Thoracic aorta (tissue), 1 donor: ENCODE data around the gene TMEM240.

DNA sequence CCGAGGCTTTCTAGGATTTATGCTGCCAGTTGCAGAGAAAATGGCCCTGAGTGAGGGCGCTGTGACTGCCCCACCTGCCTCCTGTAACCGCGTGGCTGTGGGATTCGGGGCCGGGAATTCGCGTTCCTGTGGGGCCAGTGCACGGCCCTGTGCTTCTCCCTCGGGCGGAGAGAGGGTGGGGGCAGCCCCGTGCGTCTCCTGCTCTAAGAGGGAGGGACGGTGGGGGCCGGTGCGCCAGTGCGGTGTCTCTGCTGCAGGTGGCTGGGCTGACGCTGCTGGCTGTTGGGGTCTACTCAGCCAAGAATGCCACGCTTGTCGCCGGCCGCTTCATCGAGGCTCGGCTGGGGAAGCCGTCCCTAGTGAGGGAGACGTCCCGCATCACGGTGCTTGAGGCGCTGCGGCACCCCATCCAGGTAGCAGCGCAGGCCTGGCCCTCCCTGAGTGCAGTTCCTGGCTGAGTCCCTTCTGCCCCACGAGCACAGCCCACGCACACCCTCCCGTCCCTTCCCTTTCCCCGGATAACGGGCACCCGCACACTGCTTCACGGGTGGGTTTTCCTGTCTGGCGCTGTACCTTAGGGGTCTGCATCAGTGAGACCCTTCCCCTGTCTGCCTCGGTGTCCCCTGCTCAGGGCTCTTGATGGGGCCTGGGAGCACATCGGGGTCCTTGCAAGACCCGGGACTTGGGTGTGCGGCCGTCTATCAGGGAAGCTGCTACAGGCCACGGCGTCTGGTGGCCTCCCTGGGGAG lies 10.7 kb downstream of the ATAD3A start:
- RAMPAGE, long total RNA: no peak

GRCh38 chr1:1540533-1541374 lies at the start of gene TMEM240:
TSS of gene TMEM240 (minus strand) at chr1:1540624.
- RAMPAGE, long total RNA: no peak

DNA sequence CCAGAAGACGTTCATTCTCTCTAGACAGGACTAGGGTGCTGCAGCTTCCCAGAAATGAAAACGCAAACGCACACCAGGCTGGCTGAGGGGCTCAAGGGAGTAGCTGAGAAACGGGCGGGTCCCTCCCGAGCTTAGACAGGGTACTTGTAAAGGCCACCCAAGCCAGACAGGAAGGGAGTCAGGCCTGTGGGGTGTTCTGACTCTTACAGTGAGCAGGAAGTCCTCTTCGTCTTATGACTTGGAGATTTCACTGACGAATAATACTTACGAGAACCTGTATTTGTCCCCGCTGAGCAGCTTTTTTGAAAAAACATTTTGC lies 11.0 kb upstream of the CDK11B start:
- RAMPAGE, long total RNA: no peak

DNA sequence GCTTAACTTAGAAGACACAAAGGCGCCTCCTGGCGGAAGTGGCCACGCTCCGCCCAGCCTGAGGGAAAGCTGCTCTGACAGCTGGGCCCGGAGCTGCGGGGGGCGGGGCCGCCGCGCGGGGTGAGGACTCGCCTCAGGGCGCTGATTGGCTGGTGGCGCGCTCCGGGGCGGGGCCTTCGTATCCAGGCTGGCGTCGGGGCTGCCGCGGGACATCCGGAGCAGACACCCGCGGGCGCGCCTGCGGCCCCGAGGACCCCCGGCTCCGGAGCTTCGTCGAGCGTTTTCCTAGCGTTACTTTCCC lies 693 bp upstream of the SLC35E2B start:
- RAMPAGE, long total RNA: no peak

GRCh38 chr1:1875689-1876249 lies 15.1 kb downstream of the GNB1 start:
- RAMPAGE, long total RNA: no peak

DNA sequence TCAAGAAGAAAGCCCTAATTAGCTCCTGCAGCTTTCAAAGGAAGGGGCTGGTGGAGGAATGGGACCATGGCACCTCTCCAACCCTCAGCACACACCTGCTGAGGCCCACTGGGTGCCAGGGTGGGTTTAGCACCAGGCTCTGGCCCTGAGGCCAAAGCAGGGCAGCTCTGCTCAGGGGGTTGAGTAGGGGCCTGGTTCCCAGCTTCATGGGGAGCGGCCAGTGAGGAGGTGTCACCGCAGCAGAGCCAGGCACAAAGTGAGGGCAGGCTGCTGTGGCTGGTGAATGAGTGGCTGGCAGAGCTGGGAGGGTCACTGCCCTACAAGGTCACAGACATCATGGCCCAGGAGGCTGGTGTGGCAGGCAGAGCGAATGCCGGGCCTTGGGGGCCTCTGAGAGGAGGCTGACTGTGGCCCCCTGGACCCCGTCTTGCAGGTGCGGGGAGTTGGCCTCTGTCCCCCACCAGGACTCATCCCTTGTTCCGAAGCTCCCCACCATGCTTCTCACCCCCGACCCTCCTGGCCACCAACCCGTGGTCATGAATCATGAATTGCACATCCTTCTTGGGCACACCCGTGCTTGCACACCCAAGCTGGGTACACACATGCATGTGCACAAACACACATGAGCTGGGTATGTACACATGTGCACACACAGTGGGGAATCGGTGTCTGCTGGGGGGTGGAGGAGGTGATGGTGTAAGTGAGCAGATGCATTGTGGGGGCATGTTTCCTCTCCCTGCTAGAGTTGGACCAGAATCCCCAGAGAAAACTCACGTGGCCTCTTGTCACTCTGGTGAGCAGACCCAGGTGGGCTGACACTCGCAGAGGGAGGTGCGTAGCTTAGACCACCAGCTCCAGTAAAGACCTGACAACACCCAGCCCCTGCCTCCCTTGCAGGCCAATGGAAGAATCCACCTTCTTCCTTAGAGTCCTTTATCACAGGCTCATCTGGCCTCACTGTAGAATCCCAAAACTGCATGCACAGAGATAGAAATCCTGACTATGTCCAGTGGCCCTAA lies 4.8 kb upstream of the GNB1 start:
- RAMPAGE, long total RNA: no peak

GRCh38 chr1:1954699-1955213 lies 35.7 kb upstream of the TMEM52 start:
- RAMPAGE, long total RNA: no peak

- RAMPAGE, long total RNA: no peak
Measured at GRCh38 chr1:1959608-1960370, 40.7 kb upstream of the TMEM52 start.

- RAMPAGE, long total RNA: no peak
Measured at GRCh38 chr1:2124737-2125384, 69.7 kb downstream of the FAAP20 start.

DNA sequence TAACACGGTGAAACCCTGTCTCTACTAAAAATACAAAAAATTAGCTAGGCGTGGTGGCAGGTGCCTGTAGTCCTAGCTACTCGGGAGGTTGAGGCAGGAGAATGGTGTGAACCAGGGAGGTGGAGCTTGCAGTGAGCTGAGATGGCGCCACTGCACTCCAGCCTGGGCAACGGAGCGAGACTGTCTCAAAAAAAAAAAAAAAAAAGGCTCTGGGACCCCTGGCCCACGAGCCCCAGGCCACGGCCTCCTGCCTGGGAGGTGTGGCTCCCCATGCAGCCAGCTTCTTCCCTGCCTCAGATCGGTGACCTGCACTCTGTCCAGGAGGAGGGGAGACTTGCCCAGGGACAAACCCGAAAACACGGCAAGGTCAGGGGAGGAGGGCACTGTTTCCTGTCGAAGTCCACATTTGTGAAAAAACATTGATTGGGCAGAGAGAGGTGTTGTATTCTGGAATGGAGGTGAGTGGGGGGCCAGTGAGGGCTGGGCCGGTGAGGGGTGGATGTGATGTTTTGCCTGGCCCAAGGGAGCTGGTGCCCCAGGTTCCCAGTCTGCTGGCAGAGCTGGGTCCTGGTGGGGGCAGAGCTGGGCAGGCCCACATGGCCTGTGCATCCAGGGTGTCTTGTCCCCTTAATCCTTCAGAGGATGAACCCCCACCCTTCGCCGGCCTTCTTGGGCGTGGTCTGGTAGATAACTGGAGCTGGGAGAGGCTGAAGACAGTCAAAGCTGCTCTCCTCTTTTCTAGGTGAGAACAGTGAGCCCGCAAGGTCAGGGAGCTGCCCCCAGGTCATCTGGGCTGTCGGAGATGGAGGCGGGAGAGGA lies 12.3 kb upstream of the FAAP20 start:
- RAMPAGE, long total RNA: no peak

DNA sequence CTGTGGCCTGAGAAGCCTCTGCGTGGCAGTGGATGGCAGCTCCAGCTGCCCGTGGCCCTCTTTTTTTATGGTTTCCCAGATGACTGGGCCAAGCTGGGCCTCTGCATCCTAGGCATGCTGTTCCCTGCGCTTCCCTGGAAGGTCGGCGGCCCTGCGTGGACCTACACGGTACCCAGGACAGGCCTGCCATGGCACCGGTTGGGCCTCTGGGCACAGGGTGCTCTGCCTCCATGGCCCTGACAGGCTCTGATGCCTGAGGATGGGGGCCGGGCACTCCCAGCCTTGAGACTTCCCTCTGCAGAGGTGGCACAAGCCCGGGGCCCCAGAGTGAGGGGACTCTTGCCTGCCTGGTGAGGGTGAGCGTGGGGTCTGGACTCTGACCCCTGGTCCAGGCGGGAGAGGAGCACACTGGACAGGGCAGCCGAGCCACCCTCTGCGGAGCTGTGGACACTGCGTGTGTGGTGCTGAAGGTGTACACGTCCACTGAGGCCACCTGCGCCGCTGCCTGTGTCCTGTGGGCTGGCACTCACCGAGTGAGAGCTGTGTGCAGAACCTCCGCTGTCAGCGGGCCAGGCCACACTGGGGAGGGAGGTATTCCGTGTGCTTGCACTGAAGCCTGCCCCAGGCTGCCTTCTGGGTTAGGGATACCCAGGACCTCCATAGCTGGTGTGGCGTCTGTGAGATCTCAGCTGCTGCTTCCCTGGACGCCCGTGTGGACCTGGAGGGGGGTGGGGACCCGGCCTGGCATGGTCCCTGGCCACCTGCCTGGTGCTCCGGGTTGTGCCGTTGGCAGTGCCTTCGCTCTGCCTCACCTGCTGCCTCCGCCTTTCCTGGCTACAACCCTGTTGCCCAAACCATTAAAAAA lies 10.3 kb downstream of the SKI start:
- RAMPAGE, long total RNA: no peak

- RAMPAGE, long total RNA: no peak
Measured at GRCh38 chr1:2242942-2243998, 15.2 kb downstream of the SKI start.

DNA sequence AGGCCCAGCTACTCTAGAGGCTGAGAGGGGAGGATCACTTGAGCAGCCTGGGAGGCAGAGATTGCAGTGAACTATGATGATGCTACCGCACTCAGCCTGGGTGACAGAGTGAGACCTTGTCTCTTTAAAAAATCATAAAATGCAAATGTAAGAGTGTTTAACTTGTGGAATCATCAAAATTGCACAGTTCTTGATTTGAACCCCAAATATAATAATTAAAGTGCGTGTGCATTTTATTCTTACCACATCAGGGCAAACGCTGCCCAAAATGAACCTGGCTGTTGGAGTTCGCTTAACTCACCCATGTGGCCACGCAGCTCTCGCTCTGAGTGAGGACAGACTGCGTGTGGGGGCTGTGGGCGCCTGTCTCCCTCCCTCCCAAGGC lies 58.2 kb downstream of the SKI start:
- RAMPAGE, long total RNA: no peak

- RAMPAGE, long total RNA: no peak
Measured at GRCh38 chr1:2292071-2293129, 64.3 kb downstream of the SKI start.

DNA sequence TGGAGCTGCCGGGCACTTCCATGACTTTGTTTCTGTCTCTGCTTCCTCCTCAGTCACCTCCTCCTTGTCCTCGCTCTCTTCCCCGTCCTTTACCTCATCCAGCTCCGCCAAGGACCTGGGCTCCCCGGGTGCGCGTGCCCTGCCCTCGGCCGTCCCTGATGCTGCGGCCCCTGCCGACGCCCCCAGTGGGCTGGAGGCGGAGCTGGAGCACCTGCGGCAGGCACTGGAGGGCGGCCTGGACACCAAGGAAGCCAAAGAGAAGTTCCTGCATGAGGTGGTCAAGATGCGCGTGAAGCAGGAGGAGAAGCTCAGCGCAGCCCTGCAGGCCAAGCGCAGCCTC lies 76.1 kb downstream of the SKI start:
- RAMPAGE, long total RNA: no peak

DNA sequence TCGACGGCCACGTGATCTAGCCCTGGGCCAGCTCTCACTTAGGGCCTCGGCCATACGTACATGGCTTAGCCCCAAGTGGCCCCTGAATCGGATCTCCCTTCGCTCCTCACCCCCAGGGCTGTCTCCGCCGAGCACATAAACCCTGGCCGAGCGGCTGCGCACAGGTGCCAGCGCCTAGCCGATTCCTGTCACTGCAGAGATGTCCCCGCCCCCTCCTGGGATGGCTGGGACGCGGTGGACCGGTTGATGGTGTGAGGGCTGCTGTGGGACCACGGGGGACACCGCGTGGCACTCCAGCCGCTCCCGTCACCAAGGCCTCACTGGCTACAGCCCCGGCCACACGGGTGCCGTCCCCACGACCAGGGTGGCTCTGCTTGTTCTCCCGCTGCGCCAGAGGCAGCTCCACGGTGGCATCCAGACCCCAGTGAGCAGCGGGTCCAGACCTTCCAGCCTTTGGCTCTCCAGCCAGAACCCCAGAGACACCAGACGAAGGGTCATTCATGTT lies 68.4 kb downstream of the MORN1 start:
- RAMPAGE, long total RNA: no peak

- RAMPAGE, long total RNA: no peak
Measured at GRCh38 chr1:2360800-2361262, 30.5 kb downstream of the MORN1 start.

GRCh38 chr1:2387724-2388686 lies 3.3 kb downstream of the MORN1 start:
- RAMPAGE, long total RNA: no peak

DNA sequence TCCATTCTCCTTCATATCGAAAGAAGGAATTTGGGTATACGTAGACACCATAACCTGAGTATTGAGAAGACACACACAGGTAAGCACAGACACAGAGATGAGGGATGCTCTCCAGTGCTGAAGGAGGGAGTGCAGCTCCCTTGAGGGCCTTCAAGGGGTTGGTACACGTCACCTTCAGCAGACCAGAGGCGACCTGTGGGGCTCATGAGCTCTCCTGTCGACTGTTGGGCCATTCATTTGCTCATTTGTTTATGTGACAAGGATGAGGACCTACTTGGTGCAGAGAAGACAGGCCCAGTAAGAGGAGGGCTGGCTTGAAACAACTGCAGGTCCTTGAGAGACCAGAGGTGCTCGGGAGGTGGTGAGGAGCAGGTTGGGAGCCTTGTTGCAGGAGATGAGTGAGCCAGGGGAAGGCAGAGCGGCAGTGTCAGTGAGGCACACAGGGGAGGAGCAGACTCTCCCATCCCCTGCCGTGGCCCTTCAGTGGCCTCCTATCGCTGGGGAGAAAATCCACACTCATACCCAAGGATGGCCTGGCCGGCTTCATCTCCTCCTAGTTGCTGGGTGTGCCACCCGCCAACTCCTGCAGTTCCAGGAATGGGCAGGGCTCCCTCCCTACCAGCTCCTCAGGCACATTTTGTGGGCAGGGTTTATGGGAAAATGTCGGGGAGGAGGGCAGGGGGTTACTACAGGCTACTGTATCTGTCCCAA lies 1.3 kb downstream of the MORN1 start:
- RAMPAGE, long total RNA: no peak

DNA sequence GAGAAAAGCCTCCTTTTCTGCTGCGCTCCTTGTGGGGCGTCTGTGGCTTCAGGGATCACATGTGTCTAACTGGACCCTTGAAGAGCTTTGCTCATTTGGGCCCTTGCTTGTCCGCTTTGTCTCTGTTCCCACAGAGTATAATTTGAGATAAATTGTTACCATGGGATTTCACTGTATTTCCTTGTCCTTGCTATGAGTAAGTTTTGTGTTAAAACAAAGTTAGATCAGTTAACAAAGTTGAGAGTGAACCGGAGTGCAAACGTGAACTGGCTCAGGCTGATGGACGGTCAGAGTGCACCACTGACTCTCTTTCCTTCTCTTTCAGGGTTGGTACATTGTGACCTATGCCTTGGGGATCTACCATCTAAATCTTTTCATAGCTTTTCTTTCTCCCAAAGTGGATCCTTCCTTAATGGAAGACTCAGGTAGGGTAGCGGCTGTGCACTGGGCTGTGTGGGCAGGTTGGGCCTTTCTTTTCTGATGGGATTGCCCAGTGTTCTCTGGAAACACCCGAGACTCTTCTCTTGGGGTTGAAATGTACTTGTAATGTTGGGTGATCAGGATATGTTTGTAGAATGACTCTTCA lies 7.5 kb downstream of the RER1 start:
- RAMPAGE, long total RNA: no peak